NB4 (cell line): ENCODE results near the genes ADH1A, ADH7 and C4orf54.

DNA sequence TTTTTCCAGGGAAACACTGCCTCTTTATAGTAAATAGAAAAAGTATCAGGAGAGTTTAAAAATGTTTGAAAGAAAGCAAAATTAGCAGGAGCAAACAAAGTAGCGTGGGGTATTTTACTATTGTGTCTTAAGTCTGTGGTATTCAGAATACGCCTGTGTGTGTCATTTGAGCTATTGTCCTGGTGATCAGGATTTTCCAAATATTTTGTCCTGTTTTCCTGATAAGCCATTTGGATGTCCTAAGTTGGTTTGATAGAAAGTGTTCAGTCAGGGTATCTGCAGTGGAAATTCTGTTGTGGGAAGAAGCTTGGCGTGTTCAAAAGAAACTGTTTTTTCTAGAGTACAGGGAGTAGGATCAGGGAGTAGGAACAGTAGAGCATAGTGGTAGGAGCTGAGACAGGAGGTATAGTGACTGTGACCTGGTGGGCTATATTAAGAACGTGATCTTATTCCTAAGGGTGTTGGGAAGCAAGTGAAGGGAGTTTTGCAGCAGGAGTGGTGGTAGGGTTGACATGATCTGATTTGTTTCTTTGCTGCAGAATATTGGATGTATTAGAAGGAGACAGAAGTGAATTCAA is 348.1 kb downstream of the BMPR1B start:
- RRBS = no CpG with 5 or more reads among the region's 4 CpGs

DNA sequence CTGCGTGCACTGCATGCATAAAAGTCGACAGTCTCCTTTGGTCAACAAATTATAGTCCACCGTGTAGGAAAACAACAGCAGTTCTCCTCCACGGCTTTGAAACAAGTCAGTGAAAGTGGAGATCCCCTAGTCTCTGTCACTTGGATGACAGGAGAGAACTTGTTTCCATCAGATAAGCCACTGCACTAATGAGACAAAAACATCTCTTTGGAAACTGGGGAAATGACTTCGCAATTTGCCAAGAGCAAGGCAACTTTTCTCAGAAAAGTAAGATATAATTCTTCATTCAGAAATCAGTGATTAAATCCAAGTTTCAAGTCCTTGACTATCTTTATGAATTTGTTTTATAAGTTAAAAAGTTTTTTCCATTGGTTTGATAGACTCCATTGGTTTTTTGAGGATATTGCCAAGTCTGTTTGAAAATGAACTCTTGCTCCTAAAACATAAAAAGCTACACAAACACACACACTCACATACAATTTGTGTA is 9.5 kb downstream of the UNC5C start:
- RRBS = no CpG with 5 or more reads among the region's 5 CpGs

GRCh38 chr4:95543554-95544153 is 5.1 kb downstream of the UNC5C start:
- RRBS = no CpG with 5 or more reads among the region's 4 CpGs

DNA sequence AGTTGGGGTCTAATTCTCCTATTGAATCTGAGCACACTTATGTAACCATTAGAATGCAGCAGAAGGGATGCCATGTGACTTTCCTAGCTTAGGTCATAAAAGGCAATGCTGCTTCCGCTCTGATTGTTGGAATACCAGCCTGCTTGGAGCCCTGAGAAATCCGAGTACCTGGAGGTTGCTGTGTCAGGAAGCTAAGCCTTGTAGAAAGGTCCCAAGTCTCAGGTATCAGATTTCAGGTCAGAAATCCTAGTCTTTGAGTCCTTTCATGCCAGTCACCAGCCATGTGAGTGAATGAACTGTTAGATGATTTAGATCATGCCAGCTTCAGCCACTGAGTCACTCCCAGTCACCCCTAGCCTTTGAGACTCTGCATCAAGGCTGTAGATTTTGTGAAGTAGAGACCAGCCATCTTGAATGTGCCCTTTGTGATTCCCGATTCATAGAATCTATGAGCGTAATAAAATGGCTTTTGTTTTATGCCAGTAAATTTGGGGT is 23.5 kb downstream of the RAP1GDS1 start:
- RRBS = no CpG with 5 or more reads among the region's 4 CpGs

GRCh38 chr4:98288559-98288942 is 27.4 kb downstream of the RAP1GDS1 start:
- RRBS = no CpG with 5 or more reads among the region's 4 CpGs

- RRBS = no CpG with 5 or more reads among the region's 1 CpG
These were observed 54.1 kb downstream of the RAP1GDS1 start for GRCh38 chr4:98315271-98315693.

- RRBS = no CpG with 5 or more reads among the region's 3 CpGs
These were observed 137.5 kb downstream of the RAP1GDS1 start for GRCh38 chr4:98398518-98399225.

GRCh38 chr4:98399790-98400519 is 138.8 kb downstream of the RAP1GDS1 start:
- RRBS = no CpG with 5 or more reads among the region's 2 CpGs

- RRBS = no CpG with 5 or more reads among the region's 5 CpGs
These were observed 92.6 kb downstream of the TSPAN5 start for GRCh38 chr4:98565796-98566241.

- RRBS = 0% methylated on average over 2 of the region's 18 CpGs
These were observed 961 bp upstream of the EIF4E start for GRCh38 chr4:98929841-98930346.

DNA sequence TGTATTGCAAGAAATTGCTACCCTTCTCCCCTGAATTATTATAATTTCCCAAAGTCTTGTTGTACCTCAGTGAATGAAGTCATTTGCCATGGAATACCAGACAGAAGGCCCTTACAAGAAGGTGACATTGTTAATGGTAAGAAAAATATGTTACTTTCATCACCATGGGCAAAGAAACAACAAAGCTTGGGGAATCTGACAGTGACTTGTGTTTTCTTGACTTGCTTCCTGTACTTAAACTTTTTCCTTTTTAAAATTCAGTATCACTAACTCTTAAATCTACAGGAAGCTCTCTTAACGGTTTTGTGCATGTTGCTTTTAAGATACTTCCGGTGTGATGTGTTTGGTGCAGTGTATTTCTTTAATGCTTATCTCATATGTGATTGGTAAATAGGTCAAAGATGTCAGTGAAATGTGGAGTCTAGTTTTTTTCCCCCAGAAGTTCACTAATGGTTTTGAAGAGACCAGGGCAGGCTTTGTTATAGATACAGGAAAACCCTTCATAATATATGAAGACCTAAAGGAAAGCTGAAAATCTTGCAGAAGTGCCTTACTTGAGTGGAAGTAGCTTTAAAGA is 45.2 kb downstream of the ADH5 start:
- RRBS = no CpG with 5 or more reads among the region's 2 CpGs

DNA sequence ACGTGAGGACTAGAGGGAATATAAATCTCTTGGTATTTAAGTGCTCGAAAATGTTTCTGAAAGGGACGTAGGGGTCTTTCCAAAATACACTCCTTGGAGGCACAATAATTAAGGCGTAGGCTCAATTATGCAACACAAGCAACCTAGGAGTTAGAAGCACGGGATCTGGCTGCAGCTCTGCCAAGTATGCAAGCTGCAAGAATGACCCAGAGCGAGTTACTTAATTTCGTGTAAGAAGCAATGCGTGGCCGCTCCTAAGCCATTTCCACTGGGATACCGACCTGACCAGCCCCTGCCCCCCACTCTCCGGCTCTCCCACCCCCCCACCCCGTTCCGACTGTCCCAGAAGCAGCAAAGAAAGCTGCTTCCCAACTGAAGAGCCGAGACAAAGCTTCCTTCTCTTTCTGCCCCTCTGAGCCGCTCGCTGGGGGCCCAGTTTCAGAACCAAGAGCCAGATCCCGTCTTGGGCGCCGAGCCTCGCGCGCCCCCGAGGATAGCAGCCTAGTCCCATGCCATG is 403 bp downstream of the ADH5 start:
- RRBS = no CpG with 5 or more reads among the region's 23 CpGs

GRCh38 chr4:99290653-99291128 is at the start of gene ADH1A:
Gene ADH1A (minus strand): TSS chr4:99290985.
- RRBS = no CpG with 5 or more reads among the region's 1 CpG

DNA sequence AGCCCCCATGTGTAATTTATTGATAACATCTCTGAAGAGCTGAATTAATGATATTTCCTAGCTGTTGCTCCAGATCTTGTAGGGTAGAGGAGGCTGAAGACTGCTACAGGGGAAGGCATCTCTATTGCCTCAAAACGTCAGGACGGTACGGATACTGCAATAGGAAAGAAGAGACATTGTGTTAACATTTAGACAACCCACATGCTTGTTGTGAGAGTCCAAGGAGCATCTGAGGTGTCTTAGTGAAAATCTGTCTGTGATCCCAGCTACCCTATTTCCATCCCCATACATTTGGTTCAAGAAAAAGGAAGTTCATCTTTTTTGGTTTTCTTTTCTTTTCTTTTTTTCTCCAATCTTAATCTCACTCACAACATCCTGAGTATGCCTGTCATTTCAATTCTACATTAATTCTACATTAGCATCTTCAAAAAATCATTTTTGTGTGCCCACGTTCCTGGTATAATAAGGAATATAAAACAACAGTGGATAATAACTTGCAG is 13.4 kb downstream of the ADH1B start:
- RRBS = no CpG with 5 or more reads among the region's 4 CpGs

DNA sequence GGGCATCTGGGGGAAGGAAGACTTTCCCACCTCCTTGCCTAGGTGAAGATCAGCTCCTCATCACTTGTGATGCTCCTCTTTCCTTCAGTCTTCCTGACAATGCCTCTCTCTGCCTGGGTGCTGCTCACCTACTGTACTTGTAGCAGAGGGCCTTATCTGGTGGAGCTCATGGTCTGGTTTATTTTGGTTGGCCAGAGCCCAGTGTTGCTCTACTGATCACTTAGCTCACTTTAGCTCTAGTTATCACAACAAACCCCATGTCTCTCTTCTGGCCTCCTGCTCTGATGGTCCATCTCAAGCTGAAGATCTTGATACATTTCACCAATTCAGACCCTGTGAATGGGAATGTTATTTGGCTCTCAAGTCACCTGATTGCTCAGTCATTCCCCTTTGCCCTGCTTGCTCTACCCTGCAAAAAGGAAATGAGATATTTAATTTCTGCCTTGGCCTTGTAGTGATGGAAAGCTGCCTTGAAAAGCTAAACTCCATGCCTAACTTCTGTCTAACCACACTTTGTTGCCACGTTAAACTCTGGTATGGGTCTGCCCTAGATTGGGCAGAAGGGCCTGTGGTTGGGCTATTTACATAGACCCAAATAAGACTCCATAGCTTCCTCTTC is 30.3 kb upstream of the ADH1C start:
- RRBS = no CpG with 5 or more reads among the region's 1 CpG

DNA sequence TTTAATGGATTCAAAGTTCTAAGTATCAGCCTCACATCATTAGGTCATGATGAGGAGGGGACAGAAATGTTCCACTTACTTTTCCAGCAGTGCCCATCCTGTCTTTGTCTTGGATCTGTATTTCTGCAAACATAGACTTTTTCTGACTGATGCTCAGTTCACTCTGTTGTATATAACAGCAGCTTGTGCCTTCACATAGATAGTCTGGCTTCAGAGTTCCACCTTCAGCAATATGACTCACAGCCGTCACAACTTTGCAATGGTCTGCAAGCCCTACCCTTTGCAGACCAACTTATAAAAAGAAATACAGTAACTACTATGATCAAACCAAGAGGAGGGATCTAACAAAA is at the start of gene ADH7:
Gene ADH7, minus strand, starts transcription at position 206 of the 350 bp plus-strand sequence.
- RRBS = no CpG with 5 or more reads among the region's 1 CpG

- RRBS = no CpG with 5 or more reads among the region's 3 CpGs
These were observed 25.6 kb upstream of the ADH7 start for GRCh38 chr4:99460646-99461163.

GRCh38 chr4:99657680-99657962 is at the start of gene C4orf54:
Gene C4orf54 (minus strand): TSS chr4:99657828.
- RRBS = no CpG with 5 or more reads among the region's 1 CpG

- RRBS = no CpG with 5 or more reads among the region's 3 CpGs
These were observed 65.9 kb upstream of the C4orf54 start for GRCh38 chr4:99723383-99724013.

- RRBS = no CpG with 5 or more reads among the region's 1 CpG
These were observed 11.8 kb downstream of the DAPP1 start for GRCh38 chr4:99828432-99828752.